Monocyte (primary cell): ENCODE measurements around a stretch of chr6.

DNA sequence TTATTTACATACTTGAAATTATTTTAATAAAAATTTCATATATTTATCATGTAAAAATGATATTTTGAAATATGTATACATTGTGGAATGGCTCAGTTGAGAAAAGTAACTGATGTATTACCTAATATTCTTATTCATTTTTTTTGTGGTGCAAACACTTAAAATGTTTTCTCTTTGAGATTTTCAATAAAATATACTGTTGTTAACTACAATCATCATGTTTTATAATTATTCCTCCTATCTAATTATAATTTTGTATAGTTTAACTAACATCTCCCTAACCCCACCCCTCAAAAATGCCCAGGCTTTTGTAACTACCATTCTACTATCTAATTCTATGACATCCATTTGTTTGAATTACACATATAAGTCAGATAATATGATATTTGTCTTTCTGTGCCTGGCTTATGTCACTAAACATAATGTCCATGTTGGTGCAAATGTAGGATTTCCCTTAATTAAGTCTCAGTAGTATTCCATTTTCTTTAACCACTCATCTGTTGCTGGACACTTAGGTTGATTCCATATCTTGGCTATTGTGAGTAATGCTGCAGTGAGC is 544.0 kb downstream of the EPHA7 start:
- PRO-cap, 2 experiments: no peak in any of the 2 experiments

DNA sequence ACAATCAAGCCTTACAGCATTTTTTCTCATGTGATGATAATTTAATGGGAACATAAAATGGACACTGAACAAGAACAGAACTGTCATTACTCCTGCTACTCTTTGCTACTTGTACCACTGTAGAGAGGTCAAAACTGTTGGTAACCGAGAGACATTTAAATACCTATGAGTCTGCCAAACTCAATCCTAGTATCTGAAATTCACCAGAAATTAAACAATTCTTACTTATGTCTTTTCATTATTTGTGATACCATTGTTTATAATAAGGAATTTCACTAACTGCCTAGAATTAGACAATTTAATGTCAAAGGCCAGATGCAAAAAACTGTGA is 197.6 kb downstream of the EPHA7 start:
- PRO-cap, 2 experiments: no peak in any of the 2 experiments

DNA sequence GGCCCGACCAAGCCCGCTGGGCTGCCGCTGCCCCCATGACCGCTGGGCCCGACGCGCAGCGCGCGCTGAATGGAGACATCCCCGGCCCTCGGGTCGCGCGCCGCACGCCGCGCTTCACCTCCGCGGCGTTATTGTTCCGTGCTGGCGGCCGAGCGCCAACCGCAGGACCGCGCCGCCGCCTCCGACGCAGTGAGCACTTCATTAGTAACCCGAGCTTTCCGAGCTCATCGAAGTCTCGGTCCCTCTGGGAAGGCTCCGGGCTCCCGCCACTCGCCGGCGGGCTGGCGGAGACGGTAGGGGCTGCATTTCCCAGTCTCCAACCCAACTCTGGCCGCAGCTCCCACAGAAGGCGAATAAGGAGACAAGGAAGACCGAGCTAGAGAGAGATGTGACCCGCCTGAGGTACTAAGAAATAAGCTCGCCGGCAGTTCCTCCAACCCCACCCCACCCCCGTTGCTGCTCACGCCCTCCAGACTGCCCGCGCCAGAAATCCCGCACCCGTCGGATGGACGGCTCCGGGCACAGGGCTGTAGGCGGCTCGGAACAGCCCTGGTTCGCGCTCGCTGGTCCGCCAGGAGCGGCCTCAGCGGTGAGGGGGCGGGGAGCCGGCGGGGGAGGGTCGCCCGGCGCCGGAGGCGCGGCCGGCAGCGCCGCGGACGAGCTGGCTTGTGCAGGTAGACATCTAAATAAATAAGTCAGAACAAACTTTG is 686 bp downstream of the EPHA7 start:
- PRO-cap, 2 experiments: no peak in any of the 2 experiments

DNA sequence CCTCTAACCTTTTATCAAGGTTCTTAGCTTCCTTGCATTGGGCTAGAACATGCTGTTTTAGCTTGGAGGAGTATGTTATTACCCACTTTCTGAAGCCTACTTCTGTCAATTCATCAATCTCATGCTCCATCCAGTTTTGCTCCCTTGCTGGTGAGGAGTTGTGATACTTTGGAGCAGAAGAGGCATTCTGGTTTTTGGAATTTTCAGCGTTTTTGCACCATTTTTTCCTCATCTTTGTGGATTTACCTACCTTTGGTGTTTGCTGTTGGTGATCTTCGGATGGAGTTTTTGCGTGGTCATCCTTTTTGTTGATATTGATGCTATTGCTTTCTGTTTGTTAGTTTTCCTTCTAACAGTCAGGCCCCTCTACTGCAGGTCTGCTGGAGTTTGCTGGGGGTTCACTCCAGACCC is 793.0 kb upstream of the MANEA start:
- PRO-cap, 2 experiments: peak in 2 of 2 experiments; most common plus-strand start position 258 of the sequence (in 2)

DNA sequence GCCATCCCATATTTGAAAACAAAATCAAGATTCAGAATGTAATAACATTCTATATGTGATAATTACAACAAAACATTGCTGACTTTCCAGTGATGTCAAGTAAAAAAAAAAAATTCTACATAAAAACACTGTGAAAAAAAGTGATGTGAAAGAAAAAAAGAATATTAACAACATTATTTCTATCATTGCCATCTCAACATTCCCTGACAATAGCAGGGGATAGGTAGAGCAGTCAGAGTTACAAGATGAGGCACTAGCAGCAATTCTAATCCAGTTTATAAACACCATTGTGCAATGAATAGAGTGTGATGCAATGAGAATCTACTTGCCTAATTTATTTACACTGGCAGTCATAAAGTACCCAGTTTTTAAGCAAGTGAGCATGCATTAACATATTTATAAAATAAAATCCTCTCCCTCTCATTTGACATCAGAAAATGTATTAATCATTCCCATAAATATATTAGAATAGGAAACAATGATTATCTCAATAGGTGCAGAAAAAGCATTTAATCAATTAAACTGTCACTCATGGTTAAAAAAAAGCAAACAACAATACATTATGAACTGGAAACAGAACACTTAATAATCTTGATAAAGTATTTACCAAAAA is 2.5 kb upstream of the MANEA start:
- PRO-cap, 2 experiments: no peak in any of the 2 experiments

GRCh38 chr6:96523109-96523367 is 1.4 kb downstream of the UFL1 start:
- PRO-cap, 2 experiments: no peak in any of the 2 experiments

DNA sequence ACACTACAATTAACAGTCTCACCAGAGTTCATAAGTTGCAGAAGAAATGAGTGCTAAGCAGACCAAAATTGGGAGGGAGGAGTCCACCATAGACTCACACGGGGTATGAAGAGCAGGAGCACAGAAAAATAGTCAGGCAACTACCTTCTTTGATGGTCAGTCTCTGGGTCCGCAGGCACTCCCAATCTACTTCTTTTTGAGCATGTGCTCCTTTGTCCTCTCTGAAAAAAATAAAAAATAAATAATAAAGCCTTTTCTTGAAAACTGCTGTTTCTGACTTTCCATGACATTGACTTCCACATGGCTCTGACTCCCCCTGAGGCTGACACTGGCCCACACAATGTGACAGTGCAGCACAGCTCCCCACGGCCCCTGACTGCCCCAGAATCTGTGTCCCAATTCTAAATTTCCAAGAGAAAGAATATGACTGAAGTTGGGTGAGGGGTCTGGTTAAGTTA is 127.3 kb downstream of the GPR63 start:
- PRO-cap, 2 experiments: peak in 2 of 2 experiments; most common minus-strand start position 181 of the sequence (in 2)

GRCh38 chr6:97594748-97595248 is 311.8 kb upstream of the MMS22L start:
- PRO-cap, 2 experiments: no peak in any of the 2 experiments

- PRO-cap, 2 experiments: no peak in any of the 2 experiments
Measured at GRCh38 chr6:98833184-98833406, 1.3 kb upstream of the POU3F2 start.

GRCh38 chr6:98833407-98834437 is 652 bp upstream of the POU3F2 start:
- PRO-cap, 2 experiments: no peak in any of the 2 experiments

GRCh38 chr6:98918184-98918863 is 29.4 kb downstream of the FBXL4 start:
- PRO-cap, 2 experiments: no peak in any of the 2 experiments

DNA sequence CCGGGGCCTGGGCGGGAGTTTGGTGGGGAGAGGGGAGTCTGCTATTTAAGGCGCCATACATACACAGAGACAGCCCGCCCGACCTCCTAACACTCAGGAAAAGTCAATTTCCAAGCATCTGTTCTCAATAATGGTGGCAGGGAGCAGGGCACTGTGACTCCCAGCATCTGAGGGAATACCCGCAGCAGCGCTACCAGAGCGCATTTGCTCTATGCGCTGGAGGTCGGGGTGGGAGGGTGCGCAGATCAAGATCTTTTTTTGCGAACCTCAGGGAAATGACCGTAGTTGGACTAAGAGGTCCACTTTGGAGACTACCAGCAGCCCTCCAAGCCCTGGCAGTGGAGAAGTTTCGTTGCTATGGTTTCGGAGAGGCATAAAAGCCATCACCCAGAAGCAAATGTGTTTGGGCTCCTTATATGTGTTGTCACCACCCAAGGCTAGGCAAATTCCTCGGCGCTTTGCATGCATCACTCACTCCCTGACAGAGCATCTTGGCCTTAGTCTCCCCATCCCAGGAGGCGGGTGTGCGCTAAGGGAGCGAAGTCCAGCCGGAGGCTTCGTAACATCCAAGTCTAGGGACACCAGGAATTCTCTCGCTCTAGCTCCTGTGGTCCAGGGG is 481 bp upstream of the GRIK2 start:
- PRO-cap, 2 experiments: no peak in any of the 2 experiments

GRCh38 chr6:101399312-101399772 is 5.8 kb downstream of the GRIK2 start:
- PRO-cap, 2 experiments: no peak in any of the 2 experiments

DNA sequence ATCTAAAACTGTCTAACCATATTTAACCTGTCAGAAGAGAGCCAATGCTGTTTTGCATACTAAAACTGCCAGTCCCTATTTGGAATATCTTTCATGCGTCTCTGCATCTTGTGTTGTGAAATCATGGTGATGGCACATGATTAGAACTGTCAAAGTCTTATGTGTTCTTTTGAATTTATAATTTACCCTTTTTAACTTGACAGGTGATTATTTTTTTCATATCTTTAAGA is 1159.3 kb downstream of the GRIK2 start:
- PRO-cap, 2 experiments: no peak in any of the 2 experiments

GRCh38 chr6:103293844-103294043 is 1566.0 kb downstream of the HACE1 start:
- PRO-cap, 2 experiments: no peak in any of the 2 experiments

GRCh38 chr6:103708918-103709386 is 1150.8 kb downstream of the HACE1 start:
- PRO-cap, 2 experiments: no peak in any of the 2 experiments

DNA sequence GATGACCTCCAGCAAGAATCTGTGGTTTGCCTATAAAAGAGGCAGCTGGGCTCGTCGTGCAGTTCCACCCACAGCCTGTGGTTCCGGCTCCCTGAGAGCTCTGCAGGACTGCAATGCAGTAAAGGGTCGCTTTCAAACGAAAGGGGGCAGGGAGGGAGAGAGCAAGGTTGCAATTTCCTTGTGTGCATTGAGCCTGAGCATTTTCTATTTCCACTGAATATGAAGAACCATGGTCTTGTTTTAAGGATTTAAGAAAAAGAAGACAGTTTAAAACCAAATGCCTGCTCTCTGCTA is 236.6 kb downstream of the HACE1 start:
- PRO-cap, 2 experiments: no peak in any of the 2 experiments

DNA sequence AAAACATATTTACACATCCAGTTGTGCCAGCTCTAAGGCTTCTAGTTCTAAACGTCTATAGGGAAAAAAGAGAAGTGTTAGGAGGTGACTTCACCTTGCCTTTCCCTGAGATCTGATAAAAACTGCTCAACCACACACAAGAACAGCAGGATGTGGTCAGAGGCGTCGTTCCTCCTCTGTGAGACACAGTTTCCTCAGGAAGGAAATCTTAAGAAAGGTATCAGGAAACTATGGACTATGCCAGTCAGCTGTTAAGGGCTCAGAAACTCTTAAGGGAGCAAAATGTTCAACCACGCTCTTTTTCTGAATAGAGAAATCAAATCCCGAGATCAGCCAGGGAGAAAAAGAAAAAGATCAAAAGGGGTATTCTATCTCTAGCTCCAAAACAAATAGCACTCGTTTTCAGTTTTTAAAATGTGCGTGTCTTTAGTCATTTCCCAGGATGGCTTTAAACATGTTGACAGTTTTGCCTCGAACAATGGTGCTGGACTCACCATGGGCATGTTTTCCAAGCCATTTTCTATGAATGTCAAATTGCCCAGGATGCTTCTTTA is 154.5 kb downstream of the HACE1 start:
- PRO-cap, 2 experiments: no peak in any of the 2 experiments

DNA sequence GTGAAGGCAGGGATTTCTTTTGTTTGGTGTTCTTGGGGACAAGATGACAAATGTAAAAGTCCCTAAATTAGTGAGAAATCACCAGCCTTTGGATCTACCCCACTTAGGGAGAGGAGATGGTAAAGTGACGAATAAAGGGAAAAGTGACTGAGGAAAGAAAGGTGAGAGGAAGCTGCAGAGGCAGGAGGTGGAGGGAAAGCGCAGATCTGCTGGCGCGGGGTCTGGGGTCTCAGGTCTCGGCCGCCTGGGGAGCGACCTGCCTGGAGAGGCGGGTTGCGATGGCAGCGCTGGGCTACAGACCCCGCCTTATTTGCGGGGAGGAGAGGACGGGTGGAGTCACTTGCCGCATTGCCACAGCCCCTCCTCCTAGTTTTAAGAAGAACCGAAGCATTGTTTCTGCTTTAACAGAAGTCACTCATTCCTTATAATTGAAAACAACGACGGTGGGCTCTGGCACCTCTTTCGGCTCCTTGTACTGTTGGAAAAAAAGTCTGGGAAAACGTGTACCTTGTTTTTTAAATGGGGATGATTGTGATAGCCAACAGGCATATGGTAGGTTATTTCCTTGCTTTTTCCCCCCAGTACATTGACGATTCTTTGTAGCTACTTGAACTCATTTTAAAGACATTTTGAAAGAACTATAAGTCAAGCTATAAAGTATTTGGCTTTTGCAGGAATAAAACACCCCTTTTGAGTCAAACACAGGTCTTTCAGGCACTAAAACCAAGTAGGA is 3.3 kb upstream of the LIN28B start:
- PRO-cap, 2 experiments: no peak in any of the 2 experiments

- PRO-cap, 2 experiments: no peak in any of the 2 experiments
Measured at GRCh38 chr6:105097252-105097792, 39.6 kb downstream of the BVES start.